Measurements from ENCODE around the gene PCNA.

GRCh38 chr20:3249822-3250539, 11.0 kb upstream of the SLC4A11 start:
- PRO-cap, result no peak

- PRO-cap, result unidirectional peak, minus-strand start at chr20:3340550
Measured at GRCh38 chr20:3340080-3340898, 67.2 kb downstream of the DNAAF9 start.

- PRO-cap, result no peak
Measured at GRCh38 chr20:3383143-3383473, 24.4 kb downstream of the DNAAF9 start.

DNA sequence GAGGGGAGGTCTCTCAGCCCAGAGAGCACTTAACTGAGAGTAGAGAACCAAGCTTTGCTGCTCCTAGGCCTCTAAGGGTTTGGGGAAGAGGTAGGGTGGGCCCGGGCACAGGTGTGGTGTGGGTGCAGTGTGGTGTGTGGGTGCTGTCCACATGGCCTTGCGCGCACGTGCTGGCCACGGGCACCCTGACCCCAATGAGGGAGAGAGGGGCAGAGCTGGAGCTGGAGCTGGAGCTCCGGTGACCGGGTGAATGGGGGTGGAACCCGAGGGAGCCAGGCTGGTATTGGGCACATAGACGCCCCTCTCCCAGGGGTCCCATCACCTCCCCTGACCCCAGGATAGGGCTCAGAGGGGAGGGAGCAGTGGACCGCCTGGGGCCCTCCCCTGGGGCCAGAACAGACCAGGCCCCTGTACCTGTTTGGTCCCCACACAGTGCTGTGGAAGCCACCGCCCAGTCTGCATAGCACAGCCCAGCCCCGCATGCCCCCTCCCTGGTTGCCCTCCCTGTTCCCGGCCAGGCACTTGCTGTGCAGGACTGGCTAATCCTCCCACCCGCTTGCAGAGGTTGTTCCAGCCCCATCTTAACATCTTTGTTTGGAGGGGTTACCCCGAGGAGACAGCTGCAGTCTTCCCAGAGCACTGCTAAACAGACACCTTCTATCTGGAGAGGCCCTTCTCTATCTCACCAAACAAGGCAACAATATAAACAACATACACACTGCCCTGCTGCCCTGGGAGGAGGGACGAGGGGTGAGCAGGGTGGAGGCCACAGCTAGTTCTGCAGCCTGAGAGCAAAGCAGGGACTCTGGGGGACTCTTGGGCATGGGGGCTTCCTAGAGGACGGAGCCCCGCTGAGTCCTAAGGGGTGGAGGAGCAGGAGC, 916 bp downstream of the ADAM33 start:
- PRO-cap, result no peak

DNA sequence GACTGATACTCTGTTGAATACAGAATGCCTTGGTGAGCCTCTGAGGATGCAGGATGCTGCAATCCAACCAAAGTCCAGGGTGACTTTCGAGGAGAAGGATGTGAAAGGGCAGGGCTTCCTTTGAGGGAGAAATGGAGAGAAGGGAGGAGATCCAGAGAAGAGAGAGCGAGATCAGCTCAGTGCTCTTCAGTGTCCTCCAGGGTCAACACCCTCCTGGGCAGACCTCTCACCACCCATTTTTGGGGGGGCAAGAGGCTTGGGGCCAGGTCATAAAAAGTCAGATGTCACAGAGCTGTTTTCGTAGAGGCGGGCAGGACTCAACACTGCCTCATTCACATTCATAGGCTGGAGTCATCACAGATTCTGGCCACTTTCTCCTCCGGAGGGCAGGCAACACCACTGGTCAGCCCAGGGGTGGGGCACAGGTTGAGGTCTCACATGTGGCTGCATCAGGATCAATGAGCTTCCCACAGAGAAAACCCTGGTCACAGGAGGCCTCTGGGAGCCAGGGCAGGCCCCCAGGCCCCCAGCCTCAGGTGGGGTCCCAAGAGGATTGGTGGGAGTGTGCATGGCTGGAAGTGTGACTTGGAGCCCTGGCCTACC, 6.4 kb upstream of the ADAM33 start:
- PRO-cap, result no peak

DNA sequence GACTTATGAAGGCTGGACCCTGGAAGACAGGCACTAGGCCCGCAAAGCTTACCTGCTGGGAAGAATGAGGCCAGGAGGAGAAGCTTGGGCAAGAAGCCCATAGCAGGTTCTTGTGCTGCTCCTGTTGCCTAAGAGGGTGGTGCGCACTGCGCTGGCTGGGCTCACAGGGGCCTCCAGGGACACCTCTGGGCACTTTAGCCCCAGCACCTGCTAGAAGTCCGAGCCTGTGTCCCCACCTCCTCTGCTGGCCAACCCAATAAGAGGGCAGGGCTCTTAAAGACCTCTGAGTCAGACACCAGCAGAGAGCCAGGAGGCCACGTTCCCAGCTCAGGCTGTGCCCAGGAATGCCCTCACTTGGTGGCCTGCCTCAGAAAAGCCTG, 5.4 kb downstream of the SIGLEC1 start:
- PRO-cap, result no peak

DNA sequence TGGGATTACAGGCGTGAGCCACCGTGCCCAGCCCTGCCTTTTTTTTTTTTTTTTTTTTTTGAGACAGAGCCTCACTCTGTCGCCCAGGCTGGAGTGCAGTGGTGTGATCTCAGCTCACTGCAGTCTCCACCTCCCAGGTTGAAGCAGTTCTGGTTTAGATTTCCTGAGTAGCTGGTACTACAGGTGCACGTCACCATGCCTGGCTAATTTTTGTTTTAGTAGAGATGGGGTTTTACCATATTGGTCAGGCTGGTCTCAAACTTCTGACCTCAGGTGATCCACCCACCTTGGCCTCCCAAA, 17.8 kb downstream of the PANK2 start:
- PRO-cap, result no peak

GRCh38 chr20:3931875-3932569, 42.8 kb downstream of the PANK2 start:
- PRO-cap, result no peak

- PRO-cap, result no peak
Measured at GRCh38 chr20:3933260-3933737, 44.1 kb downstream of the PANK2 start.

DNA sequence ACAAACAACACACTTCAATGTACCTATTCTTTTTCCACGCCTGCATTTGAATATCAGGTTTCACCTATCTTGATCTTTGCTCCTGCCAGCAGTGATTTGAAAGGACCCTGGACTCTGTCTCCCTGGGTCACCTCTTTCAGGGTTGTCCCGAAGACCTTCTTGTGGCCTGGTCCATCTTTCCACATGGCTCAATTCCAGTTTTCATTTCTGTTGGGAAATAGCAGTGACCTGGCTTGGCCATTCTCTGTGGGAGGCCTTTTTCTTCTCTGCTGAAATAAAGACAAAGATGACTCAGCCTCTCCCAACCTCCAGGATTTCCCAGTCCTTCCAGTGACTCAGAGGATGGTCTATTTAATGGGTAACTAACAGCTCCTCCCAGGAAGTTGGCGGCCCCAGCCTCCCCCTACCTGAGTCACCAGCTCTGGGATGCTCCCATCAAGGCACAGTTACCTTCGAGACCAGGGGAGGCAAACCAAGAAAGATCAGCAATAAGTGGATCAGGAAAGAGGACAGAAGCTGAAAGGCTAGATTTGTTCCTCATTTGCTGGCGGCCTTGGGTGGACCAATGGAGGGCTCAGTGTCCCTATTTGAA, 13.1 kb upstream of the SMOX start:
- PRO-cap, result no peak

- PRO-cap, result no peak
Measured at GRCh38 chr20:4700246-4701101, 14.2 kb downstream of the PRNP start.

DNA sequence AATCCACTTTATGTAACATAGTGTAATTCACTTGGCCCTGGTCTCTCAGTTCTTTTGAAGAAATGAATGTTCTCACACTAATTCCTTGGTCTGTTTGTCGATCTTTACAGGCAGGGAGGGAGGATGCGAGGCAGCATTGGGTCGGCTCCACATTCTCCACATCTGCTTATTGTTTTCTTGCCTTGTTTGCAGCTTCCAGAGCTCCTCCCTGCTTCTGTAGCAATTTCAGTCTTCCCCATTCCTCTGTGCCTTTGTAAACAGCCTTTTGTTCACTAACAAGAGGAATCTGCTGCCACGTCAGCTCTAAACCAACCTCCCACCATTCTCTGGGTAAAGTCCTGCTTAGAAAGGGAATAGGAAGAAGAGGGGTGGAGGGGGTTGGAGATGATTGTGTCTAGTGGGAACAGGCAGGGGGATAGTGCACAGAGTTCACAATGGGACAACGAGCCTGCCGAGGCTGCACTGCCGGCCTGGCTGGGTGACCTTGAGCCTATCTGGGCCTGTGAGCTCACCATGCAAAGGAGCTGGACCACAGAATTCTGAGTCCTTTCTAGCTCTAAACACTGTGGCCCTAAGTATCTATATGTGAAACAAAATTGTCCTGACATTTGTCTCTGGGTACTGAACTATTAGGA, 1.6 kb upstream of the PRND start:
- PRO-cap, result bidirectional peak, plus-strand start at position 359 of the sequence, minus-strand start at position 164 of the sequence

DNA sequence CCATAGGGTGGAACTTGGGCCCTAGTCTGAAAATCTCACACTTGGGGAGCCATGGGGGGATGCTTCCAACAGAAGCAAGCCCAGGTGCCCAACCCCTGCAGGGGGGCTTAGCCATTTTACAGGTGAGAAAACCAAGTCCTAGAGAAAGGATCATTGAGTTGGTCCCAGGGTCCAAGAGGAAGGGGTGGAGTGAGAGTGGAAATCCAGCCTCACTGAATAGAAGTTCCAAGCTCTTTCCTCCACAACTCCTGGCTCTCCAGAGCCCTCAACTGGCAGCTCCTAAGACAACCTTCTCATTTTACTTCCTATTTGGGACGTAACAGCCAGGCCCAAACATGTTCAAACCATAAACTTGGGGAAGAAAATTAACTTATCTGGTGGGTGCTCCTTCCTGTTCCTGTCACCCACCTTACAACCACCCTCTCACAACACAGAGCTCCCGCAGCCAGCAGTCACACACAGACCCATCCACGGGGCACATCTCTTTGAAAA, 43.8 kb downstream of the RASSF2 start:
- PRO-cap, result no peak

DNA sequence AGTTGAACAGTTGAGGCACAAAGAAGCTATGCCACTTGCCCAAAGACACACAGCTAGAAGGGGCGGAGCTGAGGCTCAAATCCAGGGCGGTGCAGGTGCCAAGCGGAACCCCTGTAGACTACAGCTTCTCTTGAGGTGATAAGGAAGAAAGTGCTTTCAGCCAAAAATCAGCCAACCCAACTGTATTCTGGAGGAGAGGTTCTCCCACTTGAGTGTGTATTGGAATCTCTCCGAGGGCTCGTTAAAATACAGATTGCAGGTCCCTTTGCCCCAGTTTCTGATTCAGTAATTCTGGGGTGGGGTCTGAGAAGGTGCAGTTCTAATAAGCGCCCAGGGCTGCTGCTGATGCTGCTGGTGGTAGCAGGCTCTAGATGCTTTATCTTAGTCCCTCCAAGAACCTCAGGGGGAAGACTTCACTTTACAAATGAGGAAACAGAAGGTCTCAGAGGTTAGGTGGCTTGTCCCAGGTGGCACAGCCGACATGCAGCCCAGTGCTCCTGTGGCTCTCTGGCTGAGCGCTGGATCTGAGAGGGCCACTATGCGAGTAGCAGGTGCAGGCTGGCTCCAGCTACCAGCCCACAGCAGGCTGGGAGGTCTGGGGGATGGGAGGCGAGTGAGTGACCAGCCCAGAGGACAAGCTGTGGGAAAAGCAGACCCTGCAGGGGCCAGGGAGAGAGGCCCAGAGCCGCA, 10.9 kb downstream of the RASSF2 start:
- PRO-cap, result no peak

GRCh38 chr20:4813084-4814093, 10.0 kb downstream of the RASSF2 start:
- PRO-cap, result no peak

GRCh38 chr20:4919162-4919893, 82.0 kb downstream of the SLC23A2 start:
- PRO-cap, result no peak

GRCh38 chr20:4973161-4974229, 27.8 kb downstream of the SLC23A2 start:
- PRO-cap, result no peak

DNA sequence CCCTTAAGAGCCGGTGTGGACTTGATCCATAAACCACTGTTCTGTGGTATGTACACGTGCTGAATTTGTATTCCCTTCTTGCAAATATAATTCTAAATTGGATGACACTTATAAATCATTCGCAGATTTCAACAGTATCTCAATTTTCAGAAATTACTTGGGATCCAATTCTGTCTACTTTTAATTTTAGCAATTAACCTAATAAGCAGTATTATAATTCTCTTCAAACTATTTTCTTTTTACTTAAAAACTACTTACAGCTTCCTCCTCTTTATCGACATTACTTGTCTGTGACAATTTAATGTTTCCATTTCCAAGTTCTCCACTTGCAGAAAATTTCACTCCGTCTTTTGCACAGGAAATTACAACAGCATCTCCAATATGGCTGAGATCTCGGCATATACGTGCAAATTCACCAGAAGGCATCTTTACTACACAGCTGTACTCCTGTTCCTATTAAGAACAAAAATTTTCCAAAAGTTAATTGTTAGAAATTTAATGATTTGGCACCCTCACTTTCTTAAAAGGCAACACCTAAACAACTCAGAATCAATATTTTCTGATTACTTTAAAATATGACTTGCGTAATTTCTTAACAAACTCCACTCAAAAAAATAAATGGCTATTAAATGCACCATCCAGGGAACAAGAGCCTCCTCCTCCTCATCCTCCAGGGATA, 2.4 kb downstream of the PCNA start:
- PRO-cap, result no peak

GRCh38 chr20:5119085-5120051, at the start of gene PCNA:
Gene PCNA, minus strand, starts transcription at chr20:5119958.
- PRO-cap, result bidirectional peak, plus-strand start at chr20:5119523, minus-strand start at chr20:5119335; bidirectional peak, plus-strand start at chr20:5120189, minus-strand start at chr20:5119958

GRCh38 chr20:6054666-6054959, 753 bp upstream of the LRRN4 start:
- PRO-cap, result no peak

Measured in mucosa of descending colon (tissue), 1 donor.